Helper T cell (primary cell): Measurements from ENCODE around the gene C1orf141.

DNA sequence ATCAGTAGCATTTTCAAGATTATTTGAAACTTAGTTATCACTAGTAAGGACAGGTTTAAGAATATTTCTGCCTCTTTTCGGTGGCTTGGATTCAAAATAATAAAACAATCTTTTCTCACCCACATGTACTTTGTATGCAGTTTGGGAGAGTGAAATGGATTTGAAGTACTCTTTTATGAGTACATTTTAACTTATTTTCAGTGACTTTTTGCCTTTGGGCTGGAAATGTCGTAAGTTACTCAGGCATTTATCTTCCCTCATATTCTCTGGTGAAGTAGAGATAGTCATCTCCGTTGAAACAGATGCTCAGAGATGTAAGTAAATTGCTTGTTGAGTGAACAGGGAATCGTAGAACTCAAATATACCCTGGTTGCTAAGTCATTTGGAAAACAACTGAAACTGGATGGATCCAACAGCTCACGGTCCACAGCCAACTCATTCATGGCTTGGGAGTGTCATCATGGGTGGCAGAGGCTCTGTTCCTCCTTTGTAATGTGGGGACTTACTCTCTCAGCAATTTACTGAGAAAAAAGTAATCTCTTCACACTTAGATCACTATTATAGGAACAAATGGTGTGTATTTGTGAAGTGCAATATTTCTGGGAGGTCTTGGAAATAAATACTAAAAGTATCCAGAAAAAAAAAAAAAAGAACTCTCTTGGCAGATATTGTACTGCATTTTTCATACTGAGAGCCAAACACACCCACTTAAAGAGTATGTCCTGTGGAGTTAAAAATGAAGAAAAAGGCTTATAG, 107.2 kb downstream of the LEPR start:
- PRO-cap, 2 experiments, result no peak in any of the 2 experiments

DNA sequence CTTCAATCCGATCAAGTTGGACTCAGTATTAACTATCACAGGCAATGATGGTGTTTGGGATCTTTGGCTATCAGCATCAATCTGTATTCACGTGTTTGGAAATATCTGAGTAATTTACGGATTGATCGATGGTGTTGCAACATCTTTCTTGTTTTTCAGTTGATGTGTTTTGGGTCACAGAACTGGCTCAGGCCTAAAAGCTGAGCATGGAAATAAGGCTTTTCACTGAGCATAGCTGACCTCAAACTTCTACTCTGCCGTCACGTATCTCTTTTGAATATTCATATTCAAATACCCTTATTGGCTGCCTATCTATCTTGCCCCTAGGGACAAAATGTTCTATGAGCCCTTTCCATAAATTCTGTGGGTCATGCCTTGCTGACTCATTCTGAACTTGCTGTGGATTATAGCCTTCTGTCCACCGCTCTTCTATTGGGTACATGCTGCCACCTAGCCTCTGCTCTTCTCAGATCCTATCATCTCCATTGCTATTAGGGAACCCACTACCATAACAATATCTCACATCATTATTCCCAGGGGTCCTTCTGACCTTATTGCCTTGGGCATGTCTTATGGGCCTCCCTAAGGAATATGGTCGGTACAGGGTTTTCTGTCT, 156.1 kb downstream of the PDE4B start:
- PRO-cap, 2 experiments, result no peak in any of the 2 experiments

DNA sequence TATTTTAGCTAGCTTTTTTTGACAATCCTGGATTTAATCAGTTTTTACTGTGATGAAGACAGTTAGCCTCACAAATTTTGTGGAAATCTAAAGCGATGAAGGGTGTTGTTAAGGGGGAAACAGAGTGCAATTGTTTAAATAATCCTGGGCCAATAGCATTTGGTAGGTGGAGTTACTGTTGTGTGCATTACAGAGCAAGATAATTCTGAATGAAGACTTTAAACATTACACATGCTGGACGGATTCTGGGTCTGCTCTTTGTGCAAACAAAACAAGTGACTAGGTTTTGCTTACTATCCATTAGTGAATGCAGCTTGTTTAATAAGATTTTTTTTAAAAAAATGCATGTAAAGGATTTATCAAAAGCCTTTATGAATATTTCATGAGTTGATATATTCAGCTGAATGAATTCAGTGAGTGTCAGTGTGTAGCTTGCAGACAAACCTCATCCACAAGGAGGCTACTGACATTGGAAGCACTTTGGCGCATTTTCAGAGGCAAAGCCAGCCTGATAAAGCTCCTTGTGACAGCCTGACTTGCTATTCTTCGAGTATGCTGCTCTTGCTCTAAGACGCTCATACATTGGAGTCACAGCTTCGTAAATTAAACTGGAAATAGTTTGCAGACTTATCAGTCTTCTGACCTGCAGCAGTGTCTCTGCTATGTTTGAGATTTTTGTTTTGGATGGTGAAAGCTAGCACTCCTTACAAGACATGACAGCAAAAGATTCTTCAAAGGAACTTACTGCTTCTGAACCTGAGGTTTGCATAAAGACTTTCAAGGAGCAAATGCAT, 199.7 kb downstream of the PDE4B start:
- PRO-cap, 2 experiments, result no peak in any of the 2 experiments

DNA sequence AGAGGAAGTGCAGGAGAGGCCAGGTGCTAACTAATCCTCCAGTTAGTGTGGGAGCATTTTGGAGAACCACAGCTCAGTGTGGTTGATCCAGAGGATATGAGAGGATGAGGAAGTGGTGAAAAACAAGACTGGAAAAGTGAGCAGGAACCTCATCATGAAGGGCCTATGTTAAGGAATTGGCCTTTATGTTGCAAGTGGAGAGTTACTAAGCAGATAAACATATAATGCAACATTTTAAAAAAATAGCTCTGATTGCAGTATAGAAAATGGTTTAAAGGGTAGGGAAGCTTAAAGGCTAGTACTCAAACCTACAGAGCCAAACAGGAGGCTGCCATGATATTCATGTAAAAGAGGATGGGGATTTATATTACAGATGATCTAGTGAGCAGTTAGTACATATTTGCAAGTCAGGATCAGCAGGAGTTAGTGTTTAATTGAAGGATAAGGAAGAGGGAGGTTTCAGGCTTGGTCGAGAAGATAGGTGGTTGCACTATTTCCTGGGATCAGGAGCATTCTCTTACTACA, 282.2 kb upstream of the SGIP1 start:
- PRO-cap, 2 experiments, result no peak in any of the 2 experiments

- PRO-cap, 2 experiments, result no peak in any of the 2 experiments
These were observed 267.7 kb upstream of the SGIP1 start for GRCh38 chr1:66266201-66266734.

DNA sequence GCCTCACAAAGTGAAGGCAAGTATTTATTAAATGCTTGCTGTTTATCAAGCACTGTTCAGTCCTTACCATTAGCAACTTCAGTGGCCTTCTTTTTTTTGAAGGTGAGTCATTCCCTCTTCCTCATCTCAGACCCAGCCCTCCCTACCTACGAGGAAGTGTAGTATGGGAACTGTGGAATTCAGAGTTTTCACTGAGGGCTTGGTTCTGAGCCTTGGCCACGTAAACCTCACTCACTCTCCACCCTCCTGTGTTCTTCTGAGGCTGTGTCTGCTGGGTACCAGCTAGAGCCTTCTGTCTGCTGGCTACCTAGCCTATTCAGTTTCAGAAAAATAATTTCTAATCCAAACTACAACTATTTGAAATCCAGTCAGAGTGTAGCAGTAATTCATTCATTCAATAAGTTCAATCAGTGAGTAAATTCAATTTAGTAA, 218.2 kb upstream of the SGIP1 start:
- PRO-cap, 2 experiments, result no peak in any of the 2 experiments

- PRO-cap, 2 experiments, result peak in 1 of 2 experiments; most common plus-strand start chr1:66332643 (in 1); most common minus-strand start chr1:66332617 (in 1)
These were observed 201.3 kb upstream of the SGIP1 start for GRCh38 chr1:66332525-66333156.

DNA sequence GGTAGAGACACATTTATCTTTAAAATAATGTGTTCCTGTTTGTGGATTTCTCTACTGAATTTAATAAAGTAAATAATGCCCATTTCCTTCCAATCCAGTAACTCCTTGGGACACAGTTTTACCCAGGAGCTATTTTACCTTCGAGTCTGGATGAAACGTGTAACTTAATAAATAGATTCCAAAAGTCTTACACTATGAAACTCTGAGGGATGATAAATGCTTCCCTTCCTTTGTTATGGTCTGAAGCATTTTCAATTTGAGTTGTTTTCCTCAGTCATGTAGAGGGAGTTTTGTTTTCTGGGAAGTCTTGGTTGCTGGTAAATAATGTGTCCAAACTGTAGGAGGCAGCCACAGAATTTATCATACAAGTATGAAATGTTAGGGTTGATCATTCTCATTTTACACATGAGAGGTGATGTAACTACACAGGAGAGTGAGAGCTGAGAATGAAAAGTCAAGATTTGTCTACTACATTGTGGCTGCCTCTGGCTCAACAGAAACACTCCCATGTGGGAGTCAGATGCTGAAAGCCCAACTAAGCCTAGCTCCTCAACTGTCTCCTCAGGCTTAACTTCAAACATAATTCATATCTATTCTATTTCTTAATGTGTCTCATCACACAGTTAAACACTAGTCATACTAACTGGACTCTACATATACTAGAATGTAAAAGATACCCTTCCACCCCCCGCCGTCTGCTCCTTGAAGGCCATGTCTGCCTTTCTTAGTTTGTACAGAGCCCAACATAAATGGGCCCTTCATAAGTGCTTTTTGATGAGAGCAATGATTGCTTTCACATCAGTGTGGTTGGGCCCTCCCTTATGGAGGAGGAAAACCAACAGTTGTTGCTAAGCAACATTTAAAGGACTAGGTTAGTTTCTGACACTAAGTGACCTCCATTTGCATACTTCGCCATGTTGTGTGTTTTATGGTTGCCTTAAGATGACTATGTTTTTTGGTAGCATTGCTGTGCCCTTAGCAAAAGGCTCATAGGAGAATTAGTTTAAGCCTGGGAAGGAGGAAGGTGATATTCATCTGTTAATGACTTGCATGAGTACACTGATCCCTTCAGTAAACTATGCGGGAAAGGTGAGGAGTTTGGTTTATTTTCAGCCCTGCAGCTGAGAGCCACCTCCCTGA, 182.3 kb upstream of the SGIP1 start:
- PRO-cap, 2 experiments, result peak in 2 of 2 experiments; most common plus-strand start position 397 of the sequence (in 1); most common minus-strand start position 448 of the sequence (in 1)

GRCh38 chr1:66918896-66919477, 5.7 kb downstream of the DNAI4 start:
- PRO-cap, 2 experiments, result no peak in any of the 2 experiments

DNA sequence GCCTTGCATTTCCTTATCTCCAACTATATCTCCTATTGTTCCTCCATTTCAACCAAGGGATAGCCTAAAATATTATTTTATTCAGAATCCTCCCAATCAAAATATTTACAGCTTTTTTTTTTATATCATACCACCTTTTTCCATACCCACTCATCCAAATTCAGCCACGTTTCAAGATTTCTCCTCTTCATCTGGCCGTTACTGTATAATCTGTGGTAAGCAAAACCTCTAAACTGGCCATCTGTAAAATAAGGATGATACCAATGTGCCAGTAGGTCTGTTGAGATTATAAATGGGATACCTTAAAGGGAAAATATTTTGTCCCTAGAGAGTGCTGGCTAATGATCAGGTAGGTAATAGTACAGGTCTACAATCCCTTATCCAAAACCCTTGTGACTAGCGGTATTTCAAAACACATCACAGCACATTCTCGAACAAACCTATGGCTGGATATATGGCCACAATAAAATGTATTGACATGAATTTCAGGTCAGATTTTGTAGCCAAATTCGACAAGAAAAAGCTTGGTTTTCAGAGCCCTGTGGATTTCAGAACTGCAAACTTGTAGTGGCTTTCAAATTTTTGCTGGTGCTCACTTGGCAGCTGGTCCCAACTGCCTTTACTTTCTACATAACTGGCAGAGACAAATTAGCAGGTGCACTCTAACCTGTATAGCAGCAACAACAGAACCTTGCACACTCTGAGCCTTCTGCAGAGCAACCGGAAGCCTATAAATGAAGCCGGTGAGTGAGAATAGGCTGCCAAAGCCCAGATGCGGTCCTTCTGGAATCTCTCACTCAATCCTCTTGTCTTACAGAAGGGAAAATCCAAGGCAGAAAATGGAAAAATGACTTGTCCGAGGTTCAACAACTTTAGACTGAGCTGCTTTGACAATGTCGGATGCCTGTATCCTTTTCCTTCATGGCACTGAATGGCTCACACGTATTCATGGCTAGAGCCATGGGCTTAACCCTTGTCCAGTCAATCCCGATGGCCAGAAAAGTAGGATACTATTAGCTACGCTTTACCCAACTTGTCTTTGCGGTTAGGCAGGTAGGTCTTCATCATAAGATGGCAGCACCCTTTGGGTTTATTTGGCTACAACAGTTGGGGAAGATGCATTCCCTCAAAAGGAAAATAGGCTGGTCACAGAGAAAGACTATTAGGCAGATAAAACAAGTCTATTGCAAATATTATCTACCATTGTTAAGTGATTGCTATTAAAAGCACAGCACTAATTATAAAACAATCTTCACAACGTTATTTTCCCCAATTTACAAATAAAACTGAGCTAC, 61.8 kb downstream of the SLC35D1 start:
- PRO-cap, 2 experiments, result no peak in any of the 2 experiments

- PRO-cap, 2 experiments, result peak in 2 of 2 experiments; most common plus-strand start chr1:67054458 (in 2); most common minus-strand start chr1:67054372 (in 2)
These were observed 425 bp upstream of the SLC35D1 start for GRCh38 chr1:67054270-67054876.

DNA sequence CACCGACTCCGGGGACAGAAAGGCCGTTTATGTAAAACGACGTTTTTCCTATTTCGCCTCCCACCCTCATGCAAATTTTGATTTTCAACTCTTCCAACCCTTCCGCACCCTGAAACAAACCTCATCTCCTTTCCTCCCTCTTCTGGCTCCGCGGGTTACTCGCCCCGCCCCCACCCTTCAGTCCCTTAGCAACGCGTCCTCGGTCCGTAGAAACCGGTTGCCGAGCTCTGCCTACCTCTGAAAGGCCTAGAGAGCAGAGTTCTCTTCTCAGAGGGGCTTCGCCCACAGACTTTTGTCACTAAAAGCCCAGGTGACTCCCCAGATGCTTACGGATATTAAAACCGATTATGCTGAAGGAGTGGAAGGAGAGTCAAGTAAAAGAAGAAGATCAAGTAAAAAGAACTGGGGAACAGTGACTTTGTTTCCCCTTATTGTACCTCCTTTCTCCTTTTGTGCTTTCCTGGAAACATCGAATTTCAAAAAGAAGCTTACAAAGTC, at the start of gene C1orf141:
C1orf141 (minus strand) TSS at position 161 of the 498 bp plus-strand sequence.
- PRO-cap, 2 experiments, result no peak in any of the 2 experiments

DNA sequence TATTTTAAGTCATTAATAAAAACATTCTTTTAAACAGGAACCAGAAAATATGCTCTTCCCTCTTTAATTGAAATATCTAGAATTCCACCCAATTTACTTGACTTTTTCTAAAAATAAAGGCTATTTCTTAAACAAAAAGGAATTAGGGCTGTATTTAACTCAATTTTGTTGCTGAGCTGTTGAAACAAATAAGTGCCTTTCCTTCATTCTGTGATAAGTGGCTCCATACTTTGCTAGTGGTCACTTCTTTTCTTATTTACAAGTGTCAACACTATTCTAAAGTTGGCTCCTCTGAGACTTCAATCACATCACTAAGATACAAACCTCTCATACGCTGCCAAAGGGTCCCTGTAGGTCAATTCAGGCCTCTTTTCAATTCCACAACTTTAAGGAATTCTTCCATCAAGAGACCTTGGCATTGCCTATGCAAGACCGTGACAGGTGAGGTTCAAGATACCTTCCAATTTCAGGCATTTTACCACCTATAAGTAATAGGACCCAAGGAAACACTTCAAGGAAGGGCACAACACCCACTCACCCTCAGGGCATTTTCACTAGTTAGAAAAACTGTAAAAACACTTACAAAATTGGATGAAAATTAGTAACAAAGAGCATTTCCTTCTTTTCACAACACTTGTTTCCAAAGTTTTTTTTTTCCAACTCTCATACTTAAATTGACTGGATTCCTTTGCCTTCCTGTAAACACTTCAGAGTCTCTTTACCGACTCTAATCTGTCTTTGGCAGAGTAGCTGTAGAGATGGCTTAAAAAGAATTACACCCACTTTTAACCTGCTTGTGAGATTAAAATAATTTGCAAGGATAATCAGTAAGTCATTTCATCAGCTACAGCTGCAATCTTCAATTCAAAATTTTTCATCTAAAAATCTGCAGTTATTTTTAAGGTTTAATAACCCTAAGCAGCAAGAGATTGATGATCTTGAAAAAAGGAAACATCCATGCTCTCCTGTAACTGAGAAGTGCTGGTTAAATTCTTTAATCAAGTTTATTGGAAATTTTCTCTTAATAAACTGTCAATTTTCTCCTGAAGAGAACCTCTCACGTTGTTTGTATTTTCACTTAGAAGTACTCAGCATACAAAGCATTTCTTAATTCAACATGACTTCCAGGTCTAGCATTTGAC, 24.5 kb downstream of the SERBP1 start:
- PRO-cap, 2 experiments, result no peak in any of the 2 experiments

DNA sequence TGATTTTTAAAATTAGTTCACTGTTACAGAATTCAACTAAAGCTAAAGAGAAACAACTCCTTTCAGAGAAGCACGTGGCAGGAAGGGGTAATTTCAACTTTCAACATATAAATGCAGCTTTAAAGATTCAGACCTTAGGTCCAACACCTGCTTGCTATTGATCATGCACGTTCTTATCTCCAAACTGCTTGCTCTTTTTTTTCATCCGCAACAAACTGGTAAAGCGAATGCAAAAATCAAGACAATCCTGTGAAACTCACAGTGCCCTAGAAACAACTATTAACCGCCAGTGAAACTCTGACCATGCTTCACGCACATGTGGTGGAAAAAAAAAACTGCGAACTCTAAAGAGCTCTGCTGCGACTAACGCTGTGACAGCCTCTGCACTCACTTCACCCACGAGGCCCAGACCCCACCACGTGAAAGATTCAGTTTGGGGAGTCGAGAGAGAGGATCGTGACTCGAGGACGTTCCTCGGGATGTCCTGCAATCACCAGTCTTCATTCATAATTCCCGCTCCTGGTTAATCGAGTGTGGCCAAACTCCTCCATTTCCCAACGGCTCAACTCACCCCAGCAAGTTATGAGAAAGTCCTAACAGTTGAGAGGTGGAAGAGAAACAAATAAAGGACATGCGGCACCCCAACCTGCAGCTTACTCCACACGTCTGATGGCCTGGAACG, 1.3 kb downstream of the SERBP1 start:
- PRO-cap, 2 experiments, result peak in 1 of 2 experiments; most common plus-strand start position 431 of the sequence (in 1); most common minus-strand start position 320 of the sequence (in 1)

DNA sequence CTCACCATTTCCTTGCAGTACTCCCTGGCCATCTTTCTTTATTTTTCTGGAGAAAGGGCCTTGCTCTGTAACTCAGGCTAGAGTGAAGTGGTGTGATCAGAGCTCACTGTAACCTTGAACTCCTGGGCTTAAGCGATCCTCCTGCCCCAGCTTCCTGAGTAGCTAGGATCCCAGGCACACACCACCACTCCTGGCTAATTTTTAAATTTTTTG, 94.8 kb upstream of the SERBP1 start:
- PRO-cap, 2 experiments, result no peak in any of the 2 experiments

DNA sequence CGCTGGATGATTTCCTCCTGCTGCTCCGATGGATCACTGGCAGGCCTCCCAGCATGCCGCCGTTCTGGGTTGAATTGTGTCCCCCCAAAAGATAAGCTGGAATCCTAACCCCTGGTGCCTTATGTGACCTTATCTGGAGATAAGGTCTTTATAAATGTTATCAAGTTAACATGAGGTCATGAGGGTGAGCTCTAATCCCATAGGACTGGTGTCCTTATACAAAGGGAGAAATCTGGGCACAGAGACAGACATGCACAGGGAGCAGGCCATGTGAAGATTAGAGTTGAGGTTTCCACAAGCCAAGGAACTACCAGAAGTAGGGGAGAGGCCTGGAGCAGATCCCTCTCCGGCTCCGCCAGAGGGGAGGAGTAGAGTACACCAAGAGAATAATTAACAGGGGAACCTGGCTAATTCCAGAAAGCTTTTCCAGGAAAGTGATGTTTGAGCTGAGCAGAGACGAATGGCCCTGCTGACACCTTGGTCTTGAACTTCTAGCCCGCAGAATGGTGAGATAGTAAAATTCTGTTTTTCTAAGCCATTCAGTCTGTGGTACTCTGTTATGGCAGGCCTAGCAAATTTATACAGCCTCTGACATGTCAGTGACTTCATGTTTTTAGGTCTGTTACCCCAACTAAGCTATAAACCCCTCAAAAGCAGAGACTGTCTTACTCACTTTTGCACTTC, 110.1 kb upstream of the SERBP1 start:
- PRO-cap, 2 experiments, result no peak in any of the 2 experiments

GRCh38 chr1:67647193-67647406, 37.9 kb upstream of the GADD45A start:
- PRO-cap, 2 experiments, result no peak in any of the 2 experiments

GRCh38 chr1:67668364-67669036, 16.5 kb upstream of the GADD45A start:
- PRO-cap, 2 experiments, result no peak in any of the 2 experiments

GRCh38 chr1:67684733-67685103, 283 bp upstream of the GADD45A start:
- PRO-cap, 2 experiments, result peak in 2 of 2 experiments; most common minus-strand start chr1:67684921 (in 1)

GRCh38 chr1:67688822-67689792, 4.1 kb downstream of the GADD45A start:
- PRO-cap, 2 experiments, result no peak in any of the 2 experiments